Camera-type eye (tissue), 1 donor: ENCODE data around the genes TUBB4A, TRIP10 and MBD3L2B.

GRCh38 chr19:6100178-6100887 lies 10.0 kb downstream of the RFX2 start:
- RAMPAGE, long total RNA = no peak

DNA sequence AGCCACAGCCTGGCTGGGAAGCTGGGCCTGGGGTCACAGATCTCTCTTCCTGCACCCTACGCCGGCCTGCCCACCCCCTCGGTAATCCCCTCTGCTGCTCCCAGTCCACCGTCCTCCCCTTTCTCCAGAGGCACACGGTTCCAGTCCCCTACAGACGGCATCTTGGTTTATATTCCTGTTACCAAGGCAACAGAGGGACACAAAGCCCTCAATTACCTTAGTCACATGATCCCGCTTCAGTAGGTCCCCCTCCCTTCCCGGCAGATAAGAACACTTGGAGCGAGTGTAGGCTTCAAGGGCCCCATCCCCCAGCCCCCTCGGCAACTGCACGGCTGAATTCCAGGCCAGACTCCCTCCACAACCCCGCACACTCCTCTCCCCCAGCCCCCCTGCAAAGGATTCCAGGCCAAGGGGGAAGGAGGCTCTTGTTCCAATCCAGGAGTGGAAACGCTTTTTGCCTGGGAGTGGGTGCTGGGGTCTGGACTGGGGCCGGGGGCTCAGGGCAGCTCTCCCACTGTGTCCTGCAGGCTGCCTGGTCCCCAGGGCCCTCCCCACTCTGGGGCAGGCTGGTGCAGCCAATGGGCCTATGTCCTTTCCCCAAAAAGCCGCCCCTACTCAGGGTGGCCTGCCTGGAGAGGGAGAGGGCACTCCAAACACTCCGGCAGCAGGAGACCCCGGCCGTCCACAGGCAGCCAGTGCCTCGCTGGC lies 62.7 kb downstream of the MLLT1 start:
- RAMPAGE, long total RNA = no peak

- RAMPAGE, long total RNA = no peak
These were observed 61.3 kb downstream of the MLLT1 start for GRCh38 chr19:6218420-6218986.

- RAMPAGE, long total RNA = no peak
These were observed 45.6 kb downstream of the MLLT1 start for GRCh38 chr19:6234153-6234668.

DNA sequence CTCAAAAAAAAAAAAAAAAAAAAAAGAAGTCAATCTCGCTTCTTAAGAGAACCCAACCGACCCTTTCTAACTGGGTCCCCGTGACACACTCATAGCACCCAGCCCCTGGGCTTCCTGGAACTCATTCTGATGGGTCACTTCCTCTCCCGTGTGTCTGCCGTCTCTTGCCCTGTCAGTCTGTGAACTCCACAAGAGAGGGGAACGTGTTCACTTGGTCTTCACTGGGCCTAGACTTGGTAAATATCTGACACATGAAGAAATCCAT lies 35.8 kb downstream of the MLLT1 start:
- RAMPAGE, long total RNA = no peak

DNA sequence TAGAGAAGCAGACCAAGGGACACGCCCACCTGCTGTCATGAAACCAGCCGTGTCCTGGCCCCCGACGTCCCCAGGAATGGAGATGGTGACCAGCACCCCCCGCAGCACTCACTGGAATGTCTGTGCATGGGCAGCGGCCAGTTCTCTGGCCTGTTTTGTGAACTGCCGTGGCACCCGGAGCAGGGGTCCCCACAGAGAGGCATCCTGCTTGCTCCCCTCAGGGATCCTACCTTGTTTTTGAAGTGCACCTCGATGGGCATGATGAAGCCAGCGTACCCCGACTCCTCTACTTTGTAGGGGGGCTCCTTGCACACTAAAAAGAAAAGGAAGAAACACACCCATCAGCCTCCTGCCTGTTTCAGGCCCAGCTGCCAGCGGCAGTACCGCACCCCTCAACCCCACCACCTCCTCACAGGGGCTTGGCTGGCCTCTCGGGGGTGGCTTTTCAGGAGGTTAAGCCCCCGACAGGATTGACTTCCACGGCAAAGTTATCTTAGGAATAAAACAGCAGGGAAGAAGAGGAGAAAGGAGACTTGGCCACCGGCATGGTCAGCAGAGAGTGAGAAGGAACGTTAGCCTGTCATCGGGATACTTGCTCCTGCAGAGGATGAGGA lies 17.7 kb downstream of the MLLT1 start:
- RAMPAGE, long total RNA = no peak

GRCh38 chr19:6269998-6270569 lies 9.7 kb downstream of the MLLT1 start:
- RAMPAGE, long total RNA = no peak

DNA sequence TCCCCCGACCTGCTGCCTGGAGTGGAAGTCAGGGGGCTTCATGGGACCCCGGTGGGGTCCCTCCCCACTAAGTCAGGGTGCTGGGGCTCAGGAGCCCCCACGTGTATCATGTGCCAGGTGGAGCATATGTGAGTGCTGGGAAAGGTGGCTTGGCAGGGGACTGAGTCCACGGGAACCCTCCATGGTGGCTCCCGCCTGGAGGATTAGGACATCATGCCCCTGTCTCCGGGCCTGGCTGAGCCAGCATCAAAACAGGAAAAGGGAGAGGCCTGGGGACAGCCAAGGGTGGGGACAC lies 363 bp upstream of the PSPN start:
- RAMPAGE, long total RNA = no peak

DNA sequence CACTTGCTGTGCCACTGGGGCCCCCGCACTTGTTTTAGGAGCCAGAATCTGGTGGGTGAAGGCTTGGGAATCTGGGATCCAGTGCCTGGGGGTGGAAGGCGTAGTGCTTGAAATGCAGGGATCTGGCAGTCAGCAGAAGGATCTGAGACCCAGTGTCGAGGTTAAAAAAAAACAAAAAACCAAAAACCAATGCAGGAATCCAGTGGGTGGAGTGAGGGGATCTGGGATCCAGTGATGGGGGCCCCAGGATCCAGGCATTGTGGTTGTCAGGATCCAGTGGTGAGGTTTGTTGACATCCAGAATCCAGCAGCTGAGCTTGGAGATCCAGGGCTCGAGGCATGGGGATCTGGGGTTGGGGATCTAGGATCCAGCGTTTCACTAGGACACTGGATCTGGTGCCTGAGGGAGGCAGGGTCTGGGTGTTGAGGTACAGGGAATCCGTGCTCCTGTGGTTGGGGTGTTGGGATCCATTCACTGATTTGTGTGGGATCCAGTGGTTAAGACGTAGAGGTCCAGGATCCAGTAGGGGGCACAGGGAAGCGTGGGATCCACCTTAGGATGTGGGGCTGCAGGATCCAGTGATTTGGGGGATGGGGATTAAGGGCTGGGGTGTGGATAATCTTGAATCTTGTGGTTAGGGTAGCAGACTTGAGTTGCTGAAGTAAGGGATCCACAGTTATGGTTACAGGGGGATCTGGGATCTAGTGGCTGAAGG lies 7.6 kb upstream of the SLC25A41 start:
- RAMPAGE, long total RNA = no peak

- RAMPAGE, long total RNA = no peak
These were observed 8.3 kb upstream of the SLC25A41 start for GRCh38 chr19:6441754-6442396.

DNA sequence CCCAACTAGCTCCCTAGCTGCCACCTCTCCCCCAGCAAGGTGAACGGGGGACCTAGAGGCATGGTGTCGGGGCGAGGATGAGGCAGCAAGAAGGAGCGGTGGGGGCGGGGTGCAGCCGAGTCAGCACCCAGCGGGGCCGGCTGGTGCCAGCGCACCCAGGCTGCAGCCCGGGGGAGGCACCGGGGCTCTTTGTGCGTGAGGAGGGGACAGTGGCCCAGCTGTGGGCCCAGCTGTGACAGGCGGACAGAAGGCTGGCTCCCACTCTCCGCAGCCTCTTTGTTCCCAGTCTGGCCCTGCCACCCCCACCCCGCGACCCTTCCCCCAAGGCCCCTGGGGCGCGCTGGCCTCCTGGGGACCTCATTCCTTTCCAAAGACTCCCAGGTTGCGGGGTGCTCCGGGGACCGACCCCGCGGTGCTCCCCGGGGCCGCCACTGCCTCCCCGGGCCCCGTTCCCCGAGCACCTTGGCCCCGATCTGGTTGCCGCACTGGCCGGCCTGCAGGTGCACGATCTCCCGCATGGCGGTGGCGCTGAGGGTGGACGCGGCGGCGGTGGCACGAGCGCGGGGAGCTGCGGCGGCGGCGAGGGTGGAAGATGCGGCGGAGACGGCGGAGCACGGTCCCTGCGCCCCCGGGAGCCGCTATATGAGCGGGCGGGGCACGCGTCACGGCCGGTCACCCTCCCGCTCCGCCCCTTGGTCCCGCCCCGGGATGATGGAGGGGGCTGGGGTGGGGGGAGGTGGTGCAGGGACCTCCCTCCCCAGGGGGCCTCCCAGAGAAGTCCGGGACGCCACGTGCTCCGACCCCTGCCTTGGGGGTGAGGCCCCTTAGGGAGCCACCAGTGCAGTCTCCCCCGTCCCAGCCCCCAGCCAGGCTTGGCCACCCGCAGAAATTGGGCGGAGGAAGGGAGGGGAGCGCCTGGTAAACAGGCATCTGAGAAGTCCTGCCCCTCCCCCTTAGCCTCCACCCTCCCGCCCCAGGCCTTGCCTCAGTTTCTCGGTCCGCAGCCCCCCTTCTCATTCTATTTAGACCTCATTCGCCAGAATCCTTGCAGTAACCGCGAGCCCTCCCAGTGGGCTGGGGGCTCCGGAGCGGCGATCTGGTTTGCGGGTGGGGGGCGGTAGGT lies at the start of gene TUBB4A:
Gene TUBB4A, minus strand, starts transcription at position 615 of the 1,123 bp plus-strand sequence.
- RAMPAGE, long total RNA = no peak

- RAMPAGE, long total RNA = no peak
These were observed 5.0 kb upstream of the C3 start for GRCh38 chr19:6725434-6725935.

DNA sequence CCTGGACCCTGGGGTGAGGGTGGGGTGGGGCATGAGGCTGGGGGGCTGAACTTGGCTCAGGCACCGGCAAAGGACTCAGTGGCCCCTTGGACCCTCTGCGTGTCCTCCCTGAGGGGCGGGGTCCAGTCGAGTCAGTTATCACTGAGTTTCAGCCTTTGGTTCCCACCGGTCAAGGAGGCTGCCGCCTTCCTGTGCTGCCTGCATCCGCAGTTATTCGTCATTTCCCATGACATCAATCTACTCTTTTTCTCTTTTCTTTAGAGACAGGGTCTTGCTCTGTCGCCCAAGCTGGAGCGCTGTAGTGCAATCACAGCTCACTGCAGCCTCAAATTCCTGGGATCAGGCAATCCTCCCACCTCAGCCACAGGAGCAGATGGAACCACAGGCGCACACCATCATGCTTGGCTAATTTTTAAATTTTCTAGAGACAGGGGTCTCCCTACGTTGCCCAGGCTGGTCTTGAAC lies 3.0 kb downstream of the GPR108 start:
- RAMPAGE, long total RNA = no peak

- RAMPAGE, long total RNA = no peak
These were observed 778 bp upstream of the TRIP10 start for GRCh38 chr19:6738411-6739393.

- RAMPAGE, long total RNA = start-site peak on the plus strand at chr19:6739695-6739716, 48 reads
These were observed at the start of gene TRIP10 for GRCh38 chr19:6739394-6739881. Gene TRIP10, plus strand, starts transcription at chr19:6739680.

GRCh38 chr19:6753108-6754163 lies 13.8 kb downstream of the SH2D3A start:
- RAMPAGE, long total RNA = no peak

DNA sequence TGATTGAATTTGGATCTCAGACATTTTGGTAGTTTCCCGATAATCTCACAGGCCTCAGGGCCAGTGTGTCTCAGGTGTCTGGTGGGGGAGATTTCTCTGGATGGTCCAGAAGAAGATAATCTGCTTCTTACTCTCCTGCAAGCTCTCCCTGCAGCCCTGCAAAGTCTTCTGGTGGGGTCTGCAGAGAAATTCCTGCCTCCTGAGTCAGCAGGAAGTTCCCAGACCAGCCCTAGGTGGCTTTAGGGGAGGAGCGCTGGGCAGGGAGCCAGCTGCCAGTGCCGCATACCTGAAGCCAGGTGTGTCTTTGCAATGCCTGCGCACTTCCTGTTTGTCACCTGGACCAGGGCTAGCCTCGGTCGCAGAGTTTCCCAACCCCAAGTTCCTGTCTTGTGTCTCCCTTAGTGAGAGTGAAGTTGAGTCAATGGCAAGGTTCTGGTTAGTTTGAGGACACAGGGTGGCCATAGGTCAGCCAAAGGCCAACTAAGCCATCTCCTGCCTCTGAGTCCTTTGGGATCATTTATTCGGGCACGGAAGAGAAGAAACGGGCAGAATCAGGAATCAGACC lies 1.3 kb downstream of the SH2D3A start:
- RAMPAGE, long total RNA = no peak

DNA sequence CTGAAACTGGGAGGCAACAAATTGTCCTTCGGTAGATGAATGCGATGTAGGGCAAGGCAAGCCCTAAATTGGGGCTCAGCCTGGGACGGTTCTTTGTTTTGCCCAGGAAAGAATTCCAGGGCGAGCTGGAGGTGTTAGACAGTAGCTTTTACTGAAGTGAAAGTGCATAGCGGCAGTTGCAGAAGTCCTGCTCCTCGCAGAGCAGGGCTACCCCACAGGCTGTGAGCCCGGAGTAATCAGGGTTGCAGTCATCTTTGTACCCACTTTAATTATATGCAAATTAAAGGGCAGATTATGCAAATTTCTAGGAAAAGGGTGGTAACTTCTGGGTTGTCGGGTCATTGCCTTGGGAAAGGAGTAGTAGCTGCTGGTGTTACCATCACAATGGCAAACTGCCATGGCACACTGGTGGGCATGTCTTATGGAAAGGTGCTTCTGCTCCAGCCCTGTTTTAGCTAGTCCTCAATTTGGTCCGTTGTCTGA lies 30.5 kb downstream of the VAV1 start:
- RAMPAGE, long total RNA = no peak

- RAMPAGE, long total RNA = no peak
These were observed 14.9 kb downstream of the MBD3L2B start for GRCh38 chr19:7006147-7006915.

DNA sequence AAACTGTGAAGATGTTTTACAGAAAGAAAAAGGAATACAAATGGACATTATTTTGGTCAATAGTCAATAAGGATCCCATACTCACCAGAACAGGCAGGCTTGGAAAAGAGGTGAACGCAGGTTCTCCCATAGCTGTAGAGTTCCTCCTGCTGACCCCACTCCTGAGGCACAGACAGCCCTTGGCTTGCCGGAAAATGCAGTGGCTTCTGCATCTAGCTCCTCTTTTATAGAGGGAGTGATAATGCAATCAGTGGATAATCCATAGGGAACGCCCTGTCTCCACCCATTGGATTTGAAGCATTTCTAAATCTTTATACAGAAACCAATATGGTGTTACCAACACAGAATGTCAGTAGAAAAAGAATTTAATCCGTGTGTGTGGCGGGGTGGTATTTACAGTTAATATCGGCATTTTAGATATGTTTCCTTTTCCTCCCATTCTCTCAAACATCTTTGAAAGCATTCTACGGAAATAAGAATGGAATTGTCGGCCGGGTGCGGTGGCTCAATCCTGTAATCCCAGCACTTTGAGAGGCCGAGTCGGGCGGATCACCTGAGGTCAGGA lies at the start of gene MBD3L2B:
Gene MBD3L2B, minus strand, starts transcription at position 164 of the 565 bp plus-strand sequence.
- RAMPAGE, long total RNA = no peak